Bronchial lymph node (tissue), 1 donor: ENCODE data around the gene XPC.

- PRO-cap: unidirectional peak, plus-strand start at chr3:13935019
Observed at GRCh38 chr3:13934826-13935237, 55.0 kb upstream of the WNT7A start.

GRCh38 chr3:14137451-14138011 lies 12.7 kb downstream of the TMEM43 start:
- PRO-cap: no peak

GRCh38 chr3:14142292-14143394 lies 17.8 kb downstream of the TMEM43 start:
- PRO-cap: no peak

DNA sequence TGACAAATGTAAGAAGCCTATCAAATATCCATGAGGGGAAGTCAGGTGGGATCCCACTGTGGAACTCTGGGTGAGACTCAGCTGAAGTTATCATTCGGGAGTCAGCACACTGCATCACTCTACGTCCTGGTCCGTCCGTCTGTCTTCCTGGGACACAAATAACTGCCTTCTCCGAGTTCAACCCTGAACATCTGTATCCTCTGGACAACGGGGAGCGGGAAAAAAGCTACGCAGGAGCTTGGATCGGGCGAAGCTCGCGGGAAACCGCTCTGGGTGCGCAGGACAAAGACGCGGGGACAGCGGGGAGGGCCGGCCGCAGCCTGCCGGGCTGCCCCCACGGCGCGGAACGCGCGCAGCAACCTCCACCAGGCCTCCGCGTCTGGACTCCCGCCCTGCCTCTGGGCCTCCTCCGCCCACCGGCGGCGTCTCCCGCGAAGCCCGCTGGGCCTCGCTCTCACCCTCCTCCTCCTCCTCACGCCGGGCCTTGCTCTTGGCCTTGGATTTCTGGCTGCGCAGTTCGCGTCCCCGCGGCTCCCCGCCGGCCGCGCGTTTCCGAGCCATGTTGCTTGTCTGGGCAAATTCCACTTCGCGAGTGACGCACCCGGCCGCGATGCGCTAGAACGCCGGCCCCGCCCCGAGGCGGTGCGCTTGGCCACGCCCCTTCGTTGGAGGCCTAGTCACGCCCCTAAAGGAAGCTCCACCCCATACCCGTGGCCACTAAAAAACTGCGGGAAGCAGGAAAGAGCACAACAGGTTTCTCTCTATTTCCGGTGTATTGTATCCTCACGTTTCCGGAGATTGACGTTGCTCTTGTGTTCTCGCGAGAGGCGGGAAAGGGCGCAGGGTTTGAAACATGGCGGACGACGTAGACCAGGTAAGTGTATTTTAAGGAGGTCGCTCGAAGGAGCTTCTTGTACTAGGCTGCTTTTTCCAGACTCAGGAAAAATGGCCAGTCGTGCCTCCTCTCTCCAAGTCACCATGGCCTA lies at the start of gene XPC:
TSS of gene XPC (minus strand) at position 594 of the 986 bp plus-strand sequence.
- PRO-cap: bidirectional peak, plus-strand start at position 830 of the sequence, minus-strand start at position 587 of the sequence

DNA sequence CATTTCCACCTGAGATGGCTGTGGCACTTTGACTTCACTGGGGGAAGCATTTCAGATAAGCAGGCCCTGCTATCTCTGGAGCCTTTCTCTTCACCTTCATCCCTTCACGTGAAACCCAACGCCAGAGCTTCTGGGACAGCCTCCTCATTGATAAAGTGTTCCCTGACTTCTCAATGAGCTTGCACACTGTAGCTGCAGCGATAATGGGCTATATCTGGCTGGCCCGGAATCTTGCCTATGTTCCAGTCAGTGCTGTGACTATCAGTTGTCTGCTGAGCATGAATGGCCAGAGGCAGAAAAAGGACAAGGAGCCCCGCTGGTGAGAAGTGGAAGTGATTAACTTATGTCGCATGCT lies 53.8 kb downstream of the LSM3 start:
- PRO-cap: no peak

DNA sequence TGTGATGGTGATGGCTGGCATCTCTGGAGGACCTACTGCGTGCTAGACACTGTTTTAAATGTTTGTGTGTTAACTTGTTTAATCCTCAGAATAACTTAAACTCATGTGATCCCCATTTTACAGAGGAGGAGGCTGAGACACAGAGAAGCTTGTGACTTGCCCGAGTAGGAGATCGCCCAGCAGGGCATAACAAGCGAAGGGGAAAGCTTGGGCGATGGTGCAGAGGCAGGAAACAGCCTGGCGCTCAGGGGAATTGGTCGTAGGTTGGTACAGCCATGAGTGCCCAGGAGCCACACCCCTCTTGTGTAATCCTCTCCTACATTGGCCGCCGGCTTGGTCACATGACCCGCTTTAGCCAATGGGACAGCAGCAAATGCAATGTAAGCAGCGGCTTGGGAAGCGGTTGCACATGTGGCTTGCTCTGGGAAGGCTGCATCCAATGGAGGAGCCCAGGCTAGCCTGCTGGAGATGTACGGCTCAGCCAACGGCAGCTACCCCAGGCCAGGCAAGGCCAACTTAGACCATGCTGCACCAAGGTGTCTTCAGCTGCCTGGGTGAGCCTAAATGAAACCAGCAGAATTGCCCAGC lies 50.4 kb upstream of the SLC6A6 start:
- PRO-cap: no peak

GRCh38 chr3:14364326-14365002 lies 37.9 kb upstream of the SLC6A6 start:
- PRO-cap: no peak

DNA sequence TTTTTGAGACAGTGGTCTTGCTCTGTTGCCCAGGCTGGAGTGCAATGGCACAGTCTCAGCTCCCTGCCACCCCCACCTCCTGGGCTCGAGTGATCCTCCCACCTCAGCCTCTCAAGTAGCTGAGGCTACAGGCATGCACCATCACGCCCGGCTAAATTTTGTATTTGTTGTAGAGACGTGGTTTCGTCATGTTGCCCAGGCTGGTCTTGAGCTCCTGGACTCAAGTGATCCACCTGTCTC lies 22.6 kb upstream of the SLC6A6 start:
- PRO-cap: no peak

GRCh38 chr3:14415265-14415856 lies 13.0 kb downstream of the SLC6A6 start:
- PRO-cap: no peak

DNA sequence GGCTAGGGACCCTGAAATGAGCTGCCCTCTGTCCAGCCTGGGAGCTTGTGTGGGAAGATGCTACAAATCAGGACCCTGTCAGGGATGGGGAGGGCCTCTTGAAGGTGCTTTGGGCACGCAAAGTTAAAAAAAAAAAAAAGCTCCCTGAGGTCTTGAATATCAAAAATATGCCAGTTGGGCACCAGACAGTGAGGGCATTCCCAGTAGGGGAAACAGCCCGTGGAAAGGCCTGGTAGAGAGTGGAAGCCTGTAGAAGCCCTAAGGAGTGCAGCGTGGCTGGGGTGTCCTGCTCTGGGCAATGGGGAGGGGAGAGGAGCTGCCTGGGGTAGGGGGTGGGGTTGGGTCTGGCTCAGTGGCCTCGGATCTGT lies 21.8 kb downstream of the SLC6A6 start:
- PRO-cap: no peak

- PRO-cap: bidirectional peak, plus-strand start at chr3:14431789, minus-strand start at chr3:14431727
Observed at GRCh38 chr3:14431417-14431907, 29.1 kb downstream of the SLC6A6 start.

GRCh38 chr3:14436562-14437244 lies 34.3 kb downstream of the SLC6A6 start:
- PRO-cap: unidirectional peak, minus-strand start at chr3:14436762

- PRO-cap: no peak
Observed at GRCh38 chr3:14555717-14556435, 15.7 kb upstream of the GRIP2 start.

DNA sequence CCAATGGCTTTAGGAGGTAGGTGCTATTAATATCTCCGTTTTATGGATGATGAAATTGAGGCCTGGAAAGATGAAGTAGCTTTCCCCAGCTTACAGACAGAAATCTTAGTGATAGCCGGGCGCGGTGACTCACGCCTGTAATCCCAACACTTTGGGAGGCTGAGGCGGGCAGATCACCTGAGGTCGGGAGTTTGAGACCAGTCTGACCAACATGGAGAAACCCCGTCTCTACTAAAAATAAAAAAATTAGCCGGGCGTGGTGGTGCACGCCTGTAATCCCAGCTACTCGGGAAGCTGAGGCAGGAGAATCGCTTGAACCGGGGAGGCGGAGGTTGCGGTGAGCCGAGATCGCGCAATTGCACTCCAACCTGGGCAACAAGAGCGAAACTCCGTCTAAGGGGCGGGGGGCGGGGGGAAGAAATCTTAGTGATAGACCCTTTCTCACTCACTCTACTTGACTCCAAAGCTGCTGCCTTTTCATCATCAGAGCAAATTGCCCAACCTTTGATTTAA lies 1.0 kb downstream of the CCDC174 start:
- PRO-cap: no peak

- PRO-cap: no peak
Observed at GRCh38 chr3:14819939-14820532, 1.3 kb downstream of the FGD5 start.

DNA sequence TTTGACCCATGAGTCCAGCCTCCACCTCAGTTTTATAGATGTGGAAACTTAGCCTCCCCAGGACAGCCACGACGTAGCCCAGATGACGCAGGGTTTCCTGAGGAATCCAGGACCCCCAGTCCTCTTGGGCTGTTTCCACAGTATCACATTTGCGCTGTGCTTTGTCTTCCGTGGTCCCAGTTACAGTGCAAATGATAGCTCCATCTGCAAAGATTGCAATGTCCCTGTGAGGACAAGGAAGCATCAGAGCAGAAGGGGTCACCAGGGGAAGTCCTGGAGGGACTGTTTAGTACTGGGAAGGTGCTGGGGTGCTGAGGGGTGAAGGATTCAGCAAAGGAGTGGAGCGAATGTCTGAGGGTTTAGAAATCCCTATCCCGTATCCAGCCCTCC lies 34.2 kb downstream of the FGD5 start:
- PRO-cap: no peak

DNA sequence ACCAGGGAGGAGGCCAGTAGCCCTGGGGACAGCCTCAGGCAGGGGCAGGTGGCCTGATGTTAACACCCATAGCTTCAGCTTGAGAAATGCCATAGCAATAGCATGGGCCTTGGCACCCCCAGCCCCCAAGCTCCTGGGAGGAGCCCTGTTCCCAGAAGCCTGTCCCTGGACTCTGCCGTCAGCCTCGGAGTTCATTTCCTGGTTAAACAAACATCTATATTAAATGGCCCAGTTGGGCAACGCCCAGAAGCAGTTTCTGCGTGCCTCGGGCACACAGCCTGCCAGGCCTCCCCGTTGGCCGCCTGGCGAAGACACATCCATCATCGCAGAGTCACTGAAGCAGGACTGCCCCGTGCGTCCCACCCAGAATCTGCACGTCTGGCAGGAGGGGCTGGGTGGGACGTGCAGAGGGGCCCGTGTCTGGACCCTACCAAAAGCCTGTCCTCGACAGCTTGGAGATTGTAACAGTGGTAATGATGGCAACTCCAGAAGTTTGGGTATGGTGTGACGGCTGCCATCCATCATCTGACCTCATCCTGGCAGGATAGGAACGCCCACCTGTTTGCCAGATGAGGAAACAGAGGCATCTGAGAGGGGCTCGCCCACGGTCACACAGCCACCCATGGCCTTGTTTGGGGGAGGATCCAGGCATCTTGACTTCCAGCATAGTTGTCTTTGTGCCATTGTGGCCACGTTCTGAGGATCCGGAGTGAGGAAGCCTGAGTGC lies 58.4 kb downstream of the FGD5 start:
- PRO-cap: bidirectional peak, plus-strand start at position 252 of the sequence, minus-strand start at position 186 of the sequence

GRCh38 chr3:14945803-14946393 lies 1.5 kb upstream of the NR2C2 start:
- PRO-cap: no peak

GRCh38 chr3:15242496-15243424 lies 36.7 kb downstream of the CAPN7 start:
- PRO-cap: no peak

DNA sequence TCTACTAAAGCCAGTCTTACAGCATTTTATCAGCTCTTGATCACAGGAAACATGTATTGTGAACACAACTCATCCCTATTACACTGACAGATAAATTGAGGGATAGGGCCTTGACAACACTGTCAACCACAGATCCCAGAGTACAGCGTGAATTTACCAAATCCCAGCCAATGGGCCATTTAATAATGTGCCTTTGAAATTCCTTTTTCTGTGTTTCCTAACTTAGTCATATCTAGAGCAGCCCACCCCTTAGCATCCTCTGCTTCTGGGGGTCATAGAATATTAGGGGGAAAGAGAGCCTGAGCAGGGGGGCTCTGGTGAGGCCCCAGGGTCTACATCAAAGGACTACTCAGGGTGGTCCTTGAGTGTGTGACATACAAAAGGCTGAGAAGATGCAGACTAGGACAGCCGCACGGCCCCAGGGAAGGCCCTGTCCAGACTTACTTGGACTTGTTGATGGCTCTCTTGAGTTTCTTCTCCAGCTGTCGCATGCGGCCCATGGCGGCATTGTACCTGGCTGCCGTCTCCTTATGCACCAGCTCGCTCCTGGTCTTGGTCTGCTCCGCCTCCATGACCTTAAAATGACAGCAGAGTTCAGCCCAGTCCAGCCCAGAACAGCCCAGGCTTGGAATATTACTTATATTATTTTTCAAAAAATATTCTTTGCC lies 55.8 kb downstream of the CAPN7 start:
- PRO-cap: no peak